ENCODE data around the genes CYP26A1, PLCE1 and PDLIM1.

DNA sequence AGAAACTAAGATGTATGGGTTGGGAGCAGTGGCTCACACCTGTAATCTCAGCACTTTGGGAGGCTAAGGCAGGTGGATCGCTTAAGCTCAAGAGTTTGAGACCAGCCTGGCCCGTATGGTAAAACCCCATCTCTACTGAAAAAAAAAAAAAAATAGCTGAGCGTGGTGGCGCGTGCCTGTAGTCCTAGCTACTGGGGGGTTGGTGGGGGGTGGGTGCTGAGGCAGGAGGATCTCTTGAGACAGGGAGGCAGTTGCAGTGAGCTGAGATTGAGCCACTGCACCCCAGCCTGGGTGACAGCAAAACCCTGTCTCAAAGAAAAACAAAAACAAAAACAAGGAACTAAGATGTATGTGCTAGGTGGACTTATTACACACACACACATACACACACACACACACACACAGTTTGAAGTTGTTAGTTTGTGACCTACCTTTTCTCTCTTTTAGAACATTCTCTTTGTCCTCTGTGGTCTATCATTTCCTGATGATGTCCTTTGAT is 53.4 kb downstream of the EXOC6 start:
- RRBS = no CpG with 5 or more reads among the region's 5 CpGs

DNA sequence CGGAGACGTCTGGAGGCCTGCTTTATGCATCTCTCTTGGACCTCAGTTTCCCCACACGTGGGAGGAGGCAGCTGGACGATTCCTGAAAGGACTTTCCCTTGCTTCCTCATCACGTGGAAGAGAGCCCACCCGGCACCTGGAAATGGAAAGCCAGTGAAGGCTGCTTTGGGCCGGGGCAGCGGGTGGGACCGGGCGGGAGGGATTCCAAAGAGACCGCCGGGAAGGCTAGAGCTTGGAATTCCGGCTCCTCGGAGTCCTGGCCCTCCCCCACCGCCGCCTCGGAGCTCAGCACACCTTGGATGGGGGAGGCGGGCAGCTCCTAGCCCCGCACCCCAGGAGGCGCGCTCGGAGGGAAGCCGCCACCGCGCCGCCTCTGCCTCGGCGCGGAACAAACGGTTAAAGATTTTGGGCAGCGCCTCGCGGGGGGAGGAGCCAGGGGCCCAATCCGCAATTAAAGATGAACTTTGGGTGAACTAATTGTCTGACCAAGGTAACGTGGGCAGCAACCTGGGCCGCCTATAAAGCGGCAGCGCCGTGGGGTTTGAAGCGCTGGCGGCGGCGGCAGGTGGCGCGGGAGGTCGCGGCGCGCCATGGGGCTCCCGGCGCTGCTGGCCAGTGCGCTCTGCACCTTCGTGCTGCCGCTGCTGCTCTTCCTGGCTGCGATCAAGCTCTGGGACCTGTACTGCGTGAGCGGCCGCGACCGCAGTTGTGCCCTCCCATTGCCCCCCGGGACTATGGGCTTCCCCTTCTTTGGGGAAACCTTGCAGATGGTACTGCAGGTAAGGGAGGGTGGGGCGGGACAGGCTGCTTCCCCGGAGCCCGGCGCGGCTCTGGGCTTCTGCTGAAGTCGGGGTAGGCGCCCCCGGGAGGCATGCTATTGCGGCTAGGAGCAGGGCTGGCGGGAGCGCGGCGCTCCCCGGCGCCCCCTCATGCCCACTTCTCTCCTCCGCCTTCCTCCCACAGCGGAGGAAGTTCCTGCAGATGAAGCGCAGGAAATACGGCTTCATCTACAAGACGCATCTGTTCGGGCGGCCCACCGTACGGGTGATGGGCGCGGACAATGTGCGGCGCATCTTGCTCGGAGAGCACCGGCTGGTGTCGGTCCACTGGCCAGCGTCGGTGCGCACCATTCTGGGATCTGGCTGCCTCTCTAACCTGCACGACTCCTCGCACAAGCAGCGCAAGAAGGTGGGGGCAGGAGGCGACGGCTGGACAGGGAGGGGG is at the start of gene CYP26A1:
Gene CYP26A1 (plus strand): TSS at position 549 of the 1,224 bp plus-strand sequence.
- RRBS = 1% methylated on average over 15 of the region's 100 CpGs

- RRBS = no CpG with 5 or more reads among the region's 21 CpGs
Observed at GRCh38 chr10:93288612-93289381, 193.3 kb downstream of the MYOF start.

GRCh38 chr10:93363955-93364449 is 118.1 kb downstream of the MYOF start:
- RRBS = 23% methylated on average over 5 of the region's 18 CpGs

- RRBS = no CpG with 5 or more reads among the region's 7 CpGs
Observed at GRCh38 chr10:93421100-93421981, 60.8 kb downstream of the MYOF start.

DNA sequence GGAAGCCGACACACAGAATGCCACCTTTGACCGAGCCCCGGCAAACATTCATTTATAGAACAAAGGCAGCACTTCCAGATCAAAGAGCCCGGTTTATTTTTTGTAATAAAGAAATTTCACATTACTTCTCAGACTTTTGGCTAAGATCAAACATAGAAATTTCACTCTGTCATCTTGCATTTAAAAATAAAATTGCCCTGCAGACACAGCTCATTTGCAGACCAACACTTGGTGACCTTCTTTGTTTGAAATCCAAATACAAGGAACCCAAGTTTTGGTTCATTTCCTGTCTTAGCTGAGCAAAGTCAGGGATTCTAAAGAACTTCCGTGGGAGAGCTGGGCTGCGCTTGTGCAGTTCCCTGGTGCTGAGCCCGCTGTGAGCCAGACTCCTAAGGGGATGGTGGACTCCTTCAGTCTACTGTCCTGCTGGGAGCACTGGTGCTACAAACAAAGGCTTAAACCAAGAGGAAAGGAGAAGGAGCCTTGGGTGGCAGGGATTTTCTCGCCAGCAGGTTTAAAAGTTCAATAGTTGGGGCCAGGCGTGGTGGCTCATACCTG is 60.1 kb downstream of the MYOF start:
- RRBS = no CpG with 5 or more reads among the region's 9 CpGs

DNA sequence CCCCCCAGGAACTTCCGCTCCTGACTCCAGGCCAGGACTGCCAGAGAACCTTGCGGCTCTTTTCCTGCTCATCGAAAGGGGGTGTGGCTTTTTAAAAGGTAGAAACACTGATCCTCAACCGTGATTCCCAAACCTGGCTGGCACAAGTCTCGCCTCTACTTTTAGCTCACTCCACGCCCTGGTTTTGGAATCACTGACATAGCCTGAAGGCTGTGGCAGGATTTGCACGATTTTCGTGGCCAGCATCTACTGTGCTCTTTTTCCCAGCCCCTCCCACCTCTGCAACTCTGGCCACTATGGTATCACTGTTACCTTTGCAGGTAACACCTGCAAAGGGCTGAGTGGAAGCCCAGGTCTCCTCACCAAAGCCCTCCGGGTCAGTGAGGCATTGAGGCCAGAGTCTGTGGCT is 43.3 kb downstream of the MYOF start:
- RRBS = no CpG with 5 or more reads among the region's 9 CpGs

- RRBS = no CpG with 5 or more reads among the region's 3 CpGs
Observed at GRCh38 chr10:93440618-93441303, 41.4 kb downstream of the MYOF start.

DNA sequence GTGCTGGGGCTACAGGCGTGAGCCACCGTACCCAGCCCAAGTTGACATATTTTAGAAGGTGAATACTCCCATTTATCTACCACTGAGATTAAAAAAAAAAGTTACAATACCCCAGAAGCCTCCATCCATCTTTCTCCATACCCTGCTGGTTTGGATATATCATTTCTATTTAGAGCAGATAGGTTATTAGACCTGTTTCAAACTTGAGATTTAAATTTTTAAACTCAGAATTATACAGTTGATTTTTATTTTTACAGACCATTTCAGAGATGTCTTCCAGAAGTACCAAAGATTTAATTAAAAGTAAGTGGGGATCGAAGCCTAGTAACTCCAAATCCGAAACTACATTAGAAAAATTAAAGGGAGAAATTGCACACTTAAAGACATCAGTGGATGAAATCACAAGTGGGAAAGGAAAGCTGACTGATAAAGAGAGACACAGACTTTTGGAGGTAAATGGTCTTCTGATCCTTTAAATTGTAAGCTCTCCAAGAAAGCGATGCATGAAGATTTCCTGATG is 3.4 kb downstream of the CEP55 start:
- RRBS = no CpG with 5 or more reads among the region's 5 CpGs

DNA sequence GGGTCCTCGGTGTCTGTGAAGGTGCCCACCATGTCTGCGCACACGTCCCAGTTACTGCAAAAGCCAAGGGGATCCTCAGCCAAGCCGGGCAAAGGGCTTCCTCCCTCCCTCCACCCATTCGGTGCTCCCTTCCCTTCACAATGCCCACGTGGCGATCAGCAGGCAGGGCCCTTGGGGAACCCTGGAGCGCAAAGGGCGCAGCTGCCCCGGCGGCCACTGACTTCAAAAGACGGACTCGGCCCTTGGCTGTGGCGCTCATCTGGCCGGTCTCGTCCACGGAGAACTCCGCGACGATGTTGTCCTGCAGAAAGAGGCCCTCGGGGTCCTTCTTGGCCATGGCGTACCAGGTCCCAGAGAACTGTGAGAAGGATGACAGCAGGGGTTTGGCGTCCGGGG is 591 bp downstream of the RBP4 start:
- RRBS = 16% methylated on average over 6 of the region's 24 CpGs

- RRBS = 2% methylated on average over 26 of the region's 112 CpGs
Observed at GRCh38 chr10:93993600-93994690, at the start of gene PLCE1. PLCE1 (plus strand) TSS chr10:93993931.

- RRBS = no CpG with 5 or more reads among the region's 2 CpGs
Observed at GRCh38 chr10:94174412-94174933, 180.7 kb downstream of the PLCE1 start.

DNA sequence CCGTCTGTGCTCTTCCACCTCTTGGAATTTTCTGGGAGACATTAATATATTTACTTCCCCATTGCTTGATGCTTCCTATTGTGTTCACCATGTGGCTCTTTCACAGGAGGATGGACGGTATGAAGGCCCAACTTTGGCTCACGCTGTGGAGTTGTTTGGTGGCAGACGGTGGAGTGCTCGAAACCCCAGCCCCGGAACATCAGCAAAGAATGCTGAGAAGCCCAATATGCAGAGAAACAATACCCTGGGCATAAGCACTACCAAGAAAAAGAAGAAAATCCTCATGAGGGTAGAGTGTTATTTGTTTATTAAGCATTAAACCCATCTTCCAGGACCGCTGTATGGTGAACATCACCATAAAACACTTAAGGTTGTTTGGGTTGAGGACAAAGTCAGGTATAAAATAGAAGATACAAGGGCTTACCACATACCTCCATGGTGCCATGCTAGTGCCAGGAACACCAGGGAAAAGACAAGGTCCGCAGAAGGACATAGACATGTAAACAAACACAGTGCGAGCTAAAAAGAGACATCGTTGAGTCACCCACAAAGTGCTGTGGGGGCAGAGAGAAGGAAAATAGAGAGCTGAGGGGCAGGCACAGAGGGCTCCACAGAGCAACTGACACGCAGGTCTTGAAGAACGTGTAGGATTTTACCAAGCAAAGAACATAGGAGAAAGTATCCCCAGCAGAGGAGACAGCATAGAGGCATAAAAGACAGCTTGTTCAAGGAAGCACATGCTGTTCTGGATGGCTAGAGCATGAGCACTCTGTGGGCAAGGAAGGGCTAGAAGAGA is 110.3 kb downstream of the NOC3L start:
- RRBS = no CpG with 5 or more reads among the region's 12 CpGs

GRCh38 chr10:94686917-94687504 is 3.5 kb downstream of the CYP2C18 start:
- RRBS = no CpG with 5 or more reads among the region's 2 CpGs

DNA sequence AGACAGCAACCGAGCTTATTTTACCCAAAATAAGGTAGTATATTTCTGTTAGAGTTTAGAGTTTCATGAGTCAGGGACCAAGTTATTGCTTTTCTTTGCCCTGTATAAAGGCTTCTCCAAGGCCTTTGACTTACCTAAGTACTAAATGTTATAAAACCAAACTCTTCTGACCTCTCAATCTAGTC is 1.9 kb upstream of the CYP2C9 start:
- RRBS = no CpG with 5 or more reads among the region's 1 CpG

- RRBS = no CpG with 5 or more reads among the region's 1 CpG
Observed at GRCh38 chr10:95116723-95117170, 47.5 kb upstream of the CYP2C8 start.

GRCh38 chr10:95121807-95122210 is 52.5 kb upstream of the CYP2C8 start:
- RRBS = no CpG with 5 or more reads among the region's 2 CpGs

DNA sequence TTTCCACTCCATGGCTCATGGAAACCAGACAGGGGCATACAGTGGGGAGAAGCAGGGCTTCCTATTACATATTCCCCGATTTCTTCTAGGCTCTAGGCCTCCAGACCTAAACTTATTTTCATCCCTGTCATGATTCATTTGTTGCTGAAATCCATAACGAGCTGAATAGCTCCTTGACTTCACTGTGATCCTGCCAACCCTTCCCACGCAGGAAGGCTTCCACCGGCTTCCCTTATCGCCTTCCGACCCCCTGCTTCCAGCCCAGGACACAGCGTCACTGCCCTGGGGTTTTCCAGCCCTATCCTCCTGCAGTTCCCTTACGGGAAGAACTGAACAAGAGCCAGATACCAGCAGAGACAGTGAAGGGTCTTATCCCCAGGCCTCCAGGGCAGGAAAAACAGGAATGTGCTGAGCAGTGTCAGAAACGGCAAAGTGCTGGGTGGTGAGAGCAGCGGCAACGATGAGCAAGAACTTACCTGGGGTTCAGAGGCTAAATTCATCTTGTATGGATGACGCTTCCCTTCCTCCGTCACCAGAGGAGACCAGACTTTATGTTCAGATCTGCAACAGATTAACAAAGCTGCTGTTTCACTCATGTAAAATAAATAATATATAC is 22.4 kb downstream of the PDLIM1 start:
- RRBS = no CpG with 5 or more reads among the region's 13 CpGs

- RRBS = 2% methylated on average over 71 of the region's 123 CpGs
Observed at GRCh38 chr10:95290388-95291383, at the start of gene PDLIM1. PDLIM1 (minus strand) TSS chr10:95291003.

- RRBS = 3% methylated on average over 8 of the region's 43 CpGs
Observed at GRCh38 chr10:95294662-95295790, 4.2 kb upstream of the PDLIM1 start.